NCI-H460 (cell line): ENCODE measurements around the gene ANKFN1.

DNA sequence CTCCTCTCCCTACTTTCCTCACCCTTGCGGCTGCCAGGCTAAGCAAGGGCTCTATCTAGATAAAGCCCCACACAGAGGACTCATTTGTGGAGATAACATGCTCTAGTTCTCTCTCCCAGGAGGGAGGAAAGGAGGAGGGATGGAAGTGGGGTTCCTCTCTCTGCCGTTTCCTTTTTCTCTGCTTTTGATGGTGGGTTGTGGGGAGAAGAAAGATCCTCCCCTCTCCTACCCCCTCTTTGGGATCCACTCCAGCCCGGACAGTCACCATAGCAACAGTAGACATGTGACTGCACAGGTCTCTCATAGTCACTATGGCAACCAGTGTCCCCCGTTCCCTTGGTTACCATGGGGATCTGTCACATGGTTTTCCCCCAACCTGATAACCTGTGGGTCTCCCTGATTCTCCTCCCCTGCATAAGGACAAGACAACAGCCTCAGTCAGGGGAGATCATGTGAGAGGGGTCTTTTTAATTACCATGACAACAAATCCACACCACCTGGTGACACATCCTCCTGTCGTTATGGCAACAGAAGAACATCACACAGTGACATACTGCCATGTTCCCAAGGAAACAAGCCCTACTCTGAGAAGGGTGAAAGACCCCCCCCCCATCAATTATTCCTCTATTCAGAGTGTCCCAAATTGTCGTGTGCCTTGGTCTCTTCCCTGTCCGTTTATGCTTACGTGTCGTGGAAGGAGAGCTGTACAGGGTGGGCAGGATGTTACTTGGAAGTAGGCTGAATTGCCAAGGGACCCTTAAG, 5.4 kb downstream of the CACNA1G start:
RAMPAGE:
- cytosol, long total RNA, result no peak
- long total RNA, result no peak
- nucleus, long total RNA, result no peak

DNA sequence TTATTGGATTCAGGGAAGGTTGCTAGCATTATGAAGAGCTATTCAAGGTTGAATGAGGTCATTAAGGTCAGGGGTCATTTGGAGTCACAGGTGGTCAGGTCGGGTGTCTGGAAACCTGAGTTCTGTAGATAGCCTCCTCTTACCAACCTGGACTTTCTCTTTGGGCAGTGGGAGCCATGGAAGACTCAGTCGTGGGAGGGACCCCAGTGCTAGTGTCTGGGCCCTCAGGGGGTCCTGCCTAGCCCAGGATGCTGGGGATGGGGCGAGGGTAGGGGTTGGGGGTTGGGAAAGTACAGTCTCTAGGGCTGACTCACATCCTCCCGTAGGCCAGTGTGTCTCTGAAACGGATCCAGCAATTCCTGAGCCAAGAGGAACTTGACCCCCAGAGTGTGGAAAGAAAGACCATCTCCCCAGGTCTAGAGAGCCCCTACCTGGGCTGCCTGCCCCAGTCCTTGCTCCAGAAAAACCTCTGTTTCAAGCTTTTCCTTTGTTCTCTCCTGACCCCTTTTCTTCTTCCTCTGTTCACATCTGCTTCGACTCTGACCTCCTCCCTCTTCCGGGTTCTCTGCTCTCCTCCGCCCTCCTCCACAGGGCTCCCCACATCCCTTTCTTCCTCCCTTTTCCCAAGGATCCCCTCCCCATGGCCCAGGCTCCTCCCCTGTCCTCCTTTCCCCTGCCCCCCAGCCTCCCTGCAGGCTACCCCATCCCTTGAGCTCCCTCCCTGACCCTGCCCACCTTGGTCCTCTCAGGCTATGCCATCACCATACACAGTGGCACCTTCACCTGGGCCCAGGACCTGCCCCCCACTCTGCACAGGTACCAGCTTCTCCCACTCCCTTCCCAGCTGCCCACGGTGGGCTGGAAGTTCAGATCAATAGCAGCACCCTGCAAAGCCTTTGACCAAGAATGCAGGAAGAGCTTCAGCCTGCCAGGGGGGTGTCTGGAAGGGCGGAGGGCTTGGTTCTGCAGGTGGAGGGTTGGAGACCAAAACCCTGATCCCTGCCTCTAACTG, 33.7 kb downstream of the ABCC3 start:
RAMPAGE:
- cytosol, long total RNA, result no peak
- long total RNA, result no peak
- nucleus, long total RNA, result no peak

RAMPAGE:
- cytosol, long total RNA, result no peak
- long total RNA, result no peak
- nucleus, long total RNA, result no peak
Measured at GRCh38 chr17:50687127-50687689, 20.5 kb downstream of the ANKRD40 start.

GRCh38 chr17:50708458-50709060, 845 bp upstream of the ANKRD40 start:
RAMPAGE:
- cytosol, long total RNA, result no peak
- long total RNA, result no peak
- nucleus, long total RNA, result no peak

GRCh38 chr17:50731501-50732011, 12.2 kb downstream of the LUC7L3 start:
RAMPAGE:
- cytosol, long total RNA, result no peak
- long total RNA, result no peak
- nucleus, long total RNA, result no peak

GRCh38 chr17:50740906-50741470, 21.6 kb downstream of the LUC7L3 start:
RAMPAGE:
- cytosol, long total RNA, result no peak
- long total RNA, result no peak
- nucleus, long total RNA, result no peak

DNA sequence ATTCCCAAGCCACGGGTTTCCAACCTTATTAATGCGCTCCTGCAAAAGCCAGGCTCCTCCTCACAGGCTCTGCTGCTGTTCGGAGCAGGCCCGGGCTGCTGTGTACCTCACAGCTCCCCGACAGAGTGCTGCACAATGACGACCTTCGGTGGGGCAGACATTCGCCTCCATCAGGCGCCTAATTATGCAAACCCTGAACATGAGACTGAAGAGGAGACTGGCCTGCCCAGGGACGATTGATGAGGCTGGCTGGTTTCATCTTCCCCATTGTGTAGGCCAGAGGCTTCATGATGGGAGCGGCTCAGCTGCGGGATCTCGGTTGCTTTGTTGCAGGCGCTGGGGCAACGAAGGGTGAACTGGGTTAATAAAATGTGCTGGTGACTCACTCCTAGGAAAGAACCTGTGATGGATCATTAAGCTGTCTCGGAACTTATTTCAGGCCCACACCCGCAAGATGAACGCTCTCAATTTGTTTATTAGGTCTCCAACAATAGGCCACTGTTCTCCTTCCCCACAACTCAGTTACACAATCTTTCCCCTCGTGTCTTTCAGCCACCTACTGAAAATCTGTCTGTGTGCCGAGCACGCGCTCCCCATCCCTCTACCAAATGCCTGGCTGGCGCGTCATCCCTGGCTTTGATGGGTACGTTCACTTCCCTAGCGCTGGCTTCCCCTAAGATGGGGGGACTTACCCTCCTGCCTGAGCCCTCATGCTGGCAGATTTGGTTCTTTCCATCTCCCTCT, 27.2 kb upstream of the TOB1 start:
RAMPAGE:
- cytosol, long total RNA, result no peak
- long total RNA, result no peak
- nucleus, long total RNA, result no peak

RAMPAGE:
- cytosol, long total RNA, result no peak
- long total RNA, result no peak
- nucleus, long total RNA, result no peak
Measured at GRCh38 chr17:50925133-50925621, 59.0 kb upstream of the TOB1 start.

DNA sequence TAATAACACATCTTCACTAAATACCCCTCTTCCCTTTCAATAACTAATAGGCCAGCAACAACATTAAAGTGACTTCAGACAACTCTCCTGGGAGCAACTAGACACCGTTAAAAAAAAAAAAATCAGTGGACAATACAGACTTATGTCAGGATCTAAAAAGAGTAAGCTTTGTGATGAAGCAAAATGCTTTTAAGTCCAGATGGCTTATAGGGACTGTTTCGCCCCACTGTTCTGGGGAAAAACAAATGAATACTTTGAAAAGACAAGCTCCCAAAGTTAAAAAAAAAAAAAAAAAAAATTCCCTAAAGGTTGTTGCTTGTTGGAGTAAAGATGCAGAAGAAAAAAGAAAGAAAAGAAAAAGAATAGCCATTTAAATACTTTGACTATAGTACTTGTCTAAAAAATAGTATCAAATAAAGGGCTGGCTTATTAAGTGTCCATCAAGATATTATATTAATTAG, 28.9 kb downstream of the SPAG9 start:
RAMPAGE:
- cytosol, long total RNA, result no peak
- long total RNA, result no peak
- nucleus, long total RNA, result no peak

RAMPAGE:
- cytosol, long total RNA, result no peak
- long total RNA, result no peak
- nucleus, long total RNA, result no peak
Measured at GRCh38 chr17:51151817-51152347, 1.5 kb upstream of the NME1 start.

RAMPAGE:
- cytosol, long total RNA, result no peak
- long total RNA, result no peak
- nucleus, long total RNA, result no peak
Measured at GRCh38 chr17:52824437-52825006, 666.0 kb upstream of the CA10 start.

RAMPAGE:
- cytosol, long total RNA, result no peak
- long total RNA, result no peak
- nucleus, long total RNA, result no peak
Measured at GRCh38 chr17:54899501-54900240, 981 bp upstream of the TOM1L1 start.

DNA sequence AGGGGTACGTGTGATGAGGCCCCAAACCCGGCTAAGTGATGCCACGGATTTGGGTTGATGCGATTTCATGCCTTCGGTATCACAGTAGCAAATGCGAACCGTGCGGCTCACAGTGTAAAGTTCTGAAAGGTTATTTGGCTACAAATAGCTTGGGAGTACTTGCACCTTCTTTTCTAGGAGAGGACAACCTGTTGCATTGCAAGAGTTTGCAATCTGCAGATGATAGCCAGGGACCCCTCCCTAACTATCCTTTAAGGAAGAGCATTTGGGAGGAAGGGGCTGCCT, 1.5 kb downstream of the HLF start:
RAMPAGE:
- cytosol, long total RNA, result no peak
- long total RNA, result no peak
- nucleus, long total RNA, result no peak

GRCh38 chr17:55266648-55267337, 2.0 kb downstream of the HLF start:
RAMPAGE:
- cytosol, long total RNA, result no peak
- long total RNA, result no peak
- nucleus, long total RNA, result no peak

RAMPAGE:
- cytosol, long total RNA, result no peak
- long total RNA, result no peak
- nucleus, long total RNA, result no peak
Measured at GRCh38 chr17:56153115-56153654, at the start of gene ANKFN1. Gene ANKFN1, plus strand, starts transcription at chr17:56153475.

GRCh38 chr17:56593999-56595327, 964 bp downstream of the NOG start:
RAMPAGE:
- cytosol, long total RNA, result no peak
- long total RNA, result no peak
- nucleus, long total RNA, result no peak

RAMPAGE:
- cytosol, long total RNA, result no peak
- long total RNA, result no peak
- nucleus, long total RNA, result no peak
Measured at GRCh38 chr17:56892270-56893101, 21.4 kb downstream of the TRIM25 start.

GRCh38 chr17:57329949-57330417, 73.7 kb downstream of the MSI2 start:
RAMPAGE:
- cytosol, long total RNA, result no peak
- long total RNA, result no peak
- nucleus, long total RNA, result no peak

GRCh38 chr17:57407204-57407854, 151.0 kb downstream of the MSI2 start:
RAMPAGE:
- cytosol, long total RNA, result no peak
- long total RNA, result no peak
- nucleus, long total RNA, result no peak

GRCh38 chr17:57434736-57435435, 178.6 kb downstream of the MSI2 start:
RAMPAGE:
- cytosol, long total RNA, result no peak
- long total RNA, result no peak
- nucleus, long total RNA, result no peak